ENCODE results near the gene OPA1.

DNA sequence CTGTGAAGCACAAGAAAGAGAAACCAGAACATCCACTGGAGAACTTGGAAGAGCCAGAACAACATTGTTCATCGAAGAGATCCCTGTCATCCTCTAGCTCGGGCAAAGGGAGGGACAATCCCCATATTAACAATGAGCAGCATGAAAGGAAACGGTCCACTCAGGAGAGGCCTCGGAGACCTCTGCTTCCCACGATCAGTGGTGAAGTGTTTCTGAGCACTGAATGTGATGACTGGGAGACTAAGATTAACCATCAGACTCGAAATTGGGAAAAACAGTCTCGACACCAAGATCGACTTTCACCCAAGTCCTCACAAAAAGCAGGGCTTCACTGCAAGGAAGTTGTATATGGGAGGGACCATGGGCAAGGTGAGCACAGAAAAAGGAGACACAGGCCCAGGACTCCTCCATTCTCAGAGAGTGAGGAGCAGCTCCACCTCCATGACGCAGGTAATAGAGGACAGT lies 44.8 kb upstream of the UTS2B start:
- PRO-cap: no peak
- RAMPAGE, long total RNA, 4 experiments: no peak in any of the 4 experiments

DNA sequence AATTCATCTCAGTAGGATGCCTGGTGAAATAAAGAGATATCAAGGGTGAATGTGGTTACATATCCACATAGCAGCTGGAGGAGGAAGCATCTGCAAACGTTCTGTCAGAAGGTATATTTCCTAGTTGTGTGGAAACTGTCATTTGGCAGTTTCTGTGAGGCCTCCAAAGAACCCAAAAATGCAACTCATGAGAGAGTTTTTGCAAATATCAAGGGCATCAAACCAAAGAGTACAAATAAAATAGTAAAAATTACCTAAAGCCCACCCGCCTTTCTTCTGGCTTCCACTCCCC lies 547.7 kb downstream of the PYDC2 start:
- PRO-cap: no peak
- RAMPAGE, long total RNA, 4 experiments: no peak in any of the 4 experiments

- PRO-cap: no peak
- RAMPAGE, long total RNA, 4 experiments: no peak in any of the 4 experiments
Observed at GRCh38 chr3:192063364-192063977, 602.5 kb downstream of the PYDC2 start.

- PRO-cap: no peak
- RAMPAGE, long total RNA, 4 experiments: no peak in any of the 4 experiments
Observed at GRCh38 chr3:192303210-192303651, 424.1 kb downstream of the FGF12 start.

DNA sequence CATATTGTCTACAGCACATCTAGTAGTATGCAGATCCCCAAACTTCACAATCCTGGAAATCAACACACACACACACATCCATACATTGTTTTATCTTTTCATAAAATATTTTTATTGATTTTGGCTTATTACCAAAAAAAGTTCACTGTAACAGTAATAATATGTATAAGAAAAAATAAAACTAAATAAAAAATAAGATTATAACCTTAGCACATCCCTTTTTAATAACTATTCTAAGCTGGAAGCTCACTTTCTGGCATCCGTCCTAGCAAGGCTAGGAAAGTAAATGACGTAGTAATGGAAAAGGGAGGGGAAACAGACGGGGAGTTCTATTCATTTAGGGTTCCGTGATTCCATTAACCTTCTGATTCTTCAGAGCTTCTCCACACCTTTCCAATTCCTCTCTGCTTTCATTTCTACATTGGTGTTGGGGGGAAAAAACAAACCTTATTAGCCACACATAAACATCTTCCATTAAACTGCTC lies 156.6 kb downstream of the FGF12 start:
- PRO-cap: no peak
- RAMPAGE, long total RNA, 4 experiments: no peak in any of the 4 experiments

DNA sequence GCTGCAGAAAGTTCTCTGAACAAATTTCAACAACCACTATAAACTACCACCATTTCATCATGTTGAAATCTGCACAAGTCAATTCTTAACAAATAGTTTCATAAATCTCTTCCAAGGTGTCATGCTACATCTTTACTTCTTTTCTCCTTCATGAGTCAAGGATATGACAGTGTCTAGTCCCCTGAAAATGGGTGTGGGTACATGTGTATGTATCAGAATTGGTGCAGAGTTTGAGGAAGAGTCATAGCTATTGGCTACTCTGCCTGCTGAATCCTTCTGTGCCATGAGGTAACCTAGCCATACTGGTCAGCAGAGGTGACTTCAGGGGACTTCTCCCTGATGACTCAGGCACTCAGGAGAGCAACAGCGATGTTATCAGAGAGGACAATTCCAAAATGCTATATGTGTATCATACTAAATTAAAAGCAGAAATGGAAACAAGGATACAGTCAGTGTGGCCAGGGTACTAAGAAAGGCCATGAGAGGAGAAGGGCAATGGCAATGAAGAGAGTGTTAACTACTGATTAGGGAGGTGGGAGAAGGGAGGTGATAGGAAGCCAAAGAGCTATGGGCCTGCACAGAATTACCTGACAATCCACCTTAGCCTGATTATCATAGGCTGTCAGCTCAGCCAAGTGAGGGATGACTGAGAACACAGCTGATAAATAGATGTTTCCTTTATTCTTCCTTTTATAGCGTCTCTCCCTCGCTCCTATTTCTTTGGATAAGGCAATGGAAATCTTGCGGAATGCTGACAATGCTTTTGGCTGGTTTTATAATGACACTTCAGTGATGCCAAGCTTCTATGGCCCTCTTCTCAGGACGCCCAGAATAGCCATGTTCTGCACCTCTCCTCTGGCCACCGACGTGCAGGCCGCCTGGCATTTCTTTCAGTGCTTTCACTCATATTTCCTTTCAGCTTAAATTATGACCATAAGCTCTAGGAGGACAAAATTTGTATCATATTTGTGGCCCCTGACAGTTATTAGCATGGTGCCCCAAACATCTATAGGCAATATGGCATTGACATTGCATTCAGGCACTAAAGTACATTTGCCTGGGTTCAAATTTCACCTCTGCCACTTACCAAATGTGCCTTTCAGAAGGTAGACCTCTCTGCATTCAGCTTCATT lies 90.6 kb downstream of the FGF12 start:
- PRO-cap: no peak
- RAMPAGE, long total RNA, 4 experiments: no peak in any of the 4 experiments

DNA sequence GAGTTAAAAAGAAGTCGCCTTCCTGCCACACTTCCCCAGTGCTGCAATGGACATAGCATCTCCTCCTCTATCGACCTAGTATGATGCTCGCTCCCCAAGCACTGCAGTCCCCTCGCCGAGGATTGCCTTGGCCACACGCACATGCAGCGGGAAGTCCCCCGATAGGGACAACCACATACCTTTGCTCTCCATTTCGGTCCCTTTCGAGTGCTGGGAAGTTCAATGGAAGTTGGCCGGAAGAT lies 418 bp downstream of the FGF12 start:
- PRO-cap: no peak
- RAMPAGE, long total RNA, 4 experiments: no peak in any of the 4 experiments

DNA sequence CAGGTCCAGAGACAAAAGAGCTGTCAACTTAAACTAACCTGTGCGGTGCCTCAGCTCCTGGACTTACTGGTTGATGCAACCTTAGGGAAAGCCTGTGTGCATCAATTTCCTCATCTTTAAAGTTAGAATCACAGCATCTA lies 2.1 kb downstream of the ATP13A4 start:
- PRO-cap: no peak
- RAMPAGE, long total RNA, 4 experiments: no peak in any of the 4 experiments

DNA sequence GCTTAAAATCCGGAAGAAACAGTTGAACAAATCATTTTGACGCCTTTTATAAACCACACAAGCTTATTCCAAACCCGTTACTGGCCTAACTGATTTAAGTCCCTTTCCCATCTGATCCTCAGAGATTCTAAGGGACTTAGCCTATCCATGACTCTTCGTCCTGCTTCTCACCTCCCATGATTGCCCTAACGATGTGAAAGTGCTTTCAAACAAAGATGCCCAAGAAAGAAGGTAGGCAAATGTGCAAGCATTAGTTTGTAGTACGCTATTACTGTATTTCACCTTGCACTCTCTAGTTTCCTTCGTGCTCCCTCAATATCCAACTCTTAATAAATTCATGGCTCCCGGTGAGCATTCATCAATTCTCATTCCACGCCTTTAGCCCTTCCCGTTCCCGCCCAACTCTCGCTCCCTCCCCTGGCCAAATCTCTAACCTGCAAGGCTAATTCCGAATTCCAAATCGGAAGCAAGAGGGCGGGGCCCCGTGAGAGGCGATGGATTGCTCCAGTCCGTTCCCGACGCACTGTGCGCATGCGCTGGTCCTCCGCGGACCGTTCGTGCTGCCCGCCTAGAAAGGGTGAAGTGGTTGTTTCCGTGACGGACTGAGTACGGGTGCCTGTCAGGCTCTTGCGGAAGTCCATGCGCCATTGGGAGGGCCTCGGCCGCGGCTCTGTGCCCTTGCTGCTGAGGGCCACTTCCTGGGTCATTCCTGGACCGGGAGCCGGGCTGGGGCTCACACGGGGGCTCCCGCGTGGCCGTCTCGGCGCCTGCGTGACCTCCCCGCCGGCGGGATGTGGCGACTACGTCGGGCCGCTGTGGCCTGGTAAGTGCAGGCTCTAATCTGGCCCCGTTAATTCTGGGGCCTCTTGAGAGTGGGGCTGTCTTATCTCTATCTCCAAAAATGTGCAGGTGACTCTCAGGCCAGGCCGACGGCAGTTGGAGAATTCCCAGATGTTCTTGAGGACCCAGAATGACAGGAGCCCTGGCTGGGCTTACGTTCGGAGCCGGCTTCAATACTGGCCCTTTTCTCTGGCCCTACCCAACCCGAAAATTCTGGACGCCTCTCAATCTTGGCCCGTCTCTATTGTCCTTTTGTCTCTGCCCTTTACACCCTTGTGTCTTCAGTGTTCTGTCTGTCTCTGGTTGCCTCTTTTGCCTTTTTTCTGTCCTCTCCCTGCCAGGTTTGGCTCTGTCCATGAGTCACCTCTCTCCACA lies at the start of gene OPA1:
TSS of gene OPA1 (plus strand) at position 622 of the 1,215 bp plus-strand sequence.
- PRO-cap: bidirectional peak, plus-strand start at position 633 of the sequence, minus-strand start at position 431 of the sequence
- RAMPAGE, long total RNA, 4 experiments: start-site peak on the plus strand in 4 of 4 experiments, centred at positions 651 to 672 of the sequence, 501 to 1,071 reads per replicate; start-site peak on the minus strand in 2 of 4 experiments, centred at position 529 of the sequence, 5 to 6 reads per replicate

DNA sequence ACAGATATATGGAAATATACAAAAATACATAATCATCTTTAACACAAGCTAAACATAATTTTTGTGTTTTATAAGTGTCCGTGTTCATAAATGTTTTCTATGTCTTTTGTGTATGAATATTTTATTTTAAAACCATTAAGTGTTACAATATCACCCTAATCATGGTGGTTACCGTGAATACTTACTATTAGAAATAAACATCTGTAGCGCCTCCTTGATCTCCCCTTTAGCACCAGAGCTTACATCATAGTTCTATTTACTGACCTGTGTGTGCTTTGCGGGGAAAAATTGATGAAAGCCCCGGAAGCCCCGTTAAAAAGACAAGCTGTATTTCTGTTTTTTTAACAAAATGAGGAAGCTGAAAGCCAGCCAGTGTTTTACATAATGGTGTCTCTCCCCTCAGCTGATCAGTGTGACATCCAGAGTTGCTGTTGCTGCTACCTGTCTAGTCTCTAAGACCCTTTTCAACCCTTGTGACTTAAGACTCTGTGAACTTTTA lies 100.7 kb downstream of the OPA1 start:
- PRO-cap: no peak
- RAMPAGE, long total RNA, 4 experiments: no peak in any of the 4 experiments

DNA sequence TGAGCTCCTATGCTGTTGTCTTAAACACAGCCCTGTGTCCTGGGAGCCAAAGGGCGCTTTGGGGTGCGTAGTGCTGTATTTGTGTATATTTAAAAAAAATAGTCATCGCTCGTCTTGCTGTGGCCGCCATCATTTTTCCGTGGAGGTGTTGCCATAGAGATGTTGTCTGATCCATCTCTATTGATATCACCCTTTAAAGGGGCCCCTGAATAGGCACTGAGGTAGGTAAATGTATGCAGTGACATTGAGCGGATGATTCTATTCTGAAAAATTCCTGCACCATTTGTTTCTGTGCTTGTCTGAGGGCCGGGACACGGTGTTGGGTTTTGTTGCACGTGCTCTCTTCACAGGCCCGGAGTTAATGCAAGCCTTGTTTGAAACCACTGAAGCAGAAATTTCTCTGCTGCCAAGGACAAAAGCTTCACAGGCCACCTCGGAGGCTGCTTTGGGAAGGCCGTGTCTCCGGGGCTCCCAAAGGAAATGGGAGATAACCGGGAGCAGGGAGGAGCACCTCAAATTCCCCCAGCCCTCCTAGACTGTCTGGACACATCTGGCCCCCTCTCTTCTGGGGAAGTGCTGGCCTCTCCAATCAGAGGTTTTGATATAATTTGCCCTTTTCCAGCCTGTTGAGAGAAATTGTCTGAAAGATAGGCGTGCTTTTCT lies 179.3 kb downstream of the OPA1 start:
- PRO-cap: no peak
- RAMPAGE, long total RNA, 4 experiments: no peak in any of the 4 experiments

DNA sequence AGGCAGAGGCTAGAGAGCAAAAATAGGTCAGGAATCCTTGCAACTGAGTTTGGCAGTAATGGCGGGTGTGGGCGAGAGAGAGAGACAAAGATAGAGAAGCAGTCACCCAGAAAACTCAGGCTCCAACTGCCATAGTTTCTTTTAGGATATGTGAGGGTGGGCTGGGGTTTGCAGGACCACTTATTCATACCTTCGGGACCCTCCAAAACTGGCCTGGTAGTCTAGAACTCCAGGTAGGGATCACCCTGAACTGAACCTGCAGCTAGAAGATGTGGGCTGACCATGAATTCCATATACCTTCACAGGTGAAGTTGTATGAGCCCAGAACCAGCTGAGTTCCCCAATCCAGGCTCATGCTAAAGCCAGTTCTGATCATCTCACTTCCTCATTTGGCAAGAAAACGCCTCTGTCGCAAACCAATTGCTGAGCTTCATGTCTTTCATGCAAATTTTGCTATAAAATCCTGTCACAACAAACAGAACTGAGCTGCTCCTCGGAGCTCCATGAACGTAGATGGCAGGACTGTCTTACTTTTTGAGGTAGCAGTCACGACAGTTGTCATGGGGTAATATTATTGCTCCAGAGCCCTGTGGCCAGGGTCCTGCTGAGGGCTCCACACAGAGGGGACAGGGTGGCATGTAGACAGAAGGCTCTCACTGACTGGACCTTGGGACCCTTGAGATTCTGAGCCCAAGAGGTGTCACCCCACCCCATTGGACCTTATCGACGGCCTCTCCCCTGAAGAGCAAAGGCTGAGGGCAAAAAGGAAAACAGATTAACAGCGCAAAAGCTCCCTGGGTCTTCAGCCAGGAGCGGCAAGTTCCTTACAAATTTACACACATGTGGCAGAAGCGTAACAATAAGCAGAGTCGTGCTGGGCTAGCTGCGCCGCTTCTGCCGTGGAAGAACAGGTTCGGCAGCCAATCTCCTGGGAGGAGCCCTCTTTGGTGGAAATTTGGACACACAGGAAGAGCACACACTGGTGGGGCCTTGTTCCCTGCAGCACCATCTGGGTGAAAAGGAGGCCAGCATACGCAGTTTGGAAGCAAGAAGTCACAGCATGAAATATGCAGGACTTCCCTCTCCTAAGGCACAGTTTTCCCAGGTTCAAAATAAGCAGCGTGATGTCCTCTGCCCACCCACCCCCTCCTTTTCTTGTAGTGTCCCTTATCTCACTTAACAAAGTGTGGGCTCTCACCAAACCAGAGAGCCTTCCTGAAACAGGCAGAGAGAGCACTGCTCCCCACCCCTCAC lies 249.2 kb downstream of the OPA1 start:
- PRO-cap: no peak
- RAMPAGE, long total RNA, 4 experiments: no peak in any of the 4 experiments

- PRO-cap: no peak
- RAMPAGE, long total RNA, 4 experiments: no peak in any of the 4 experiments
Observed at GRCh38 chr3:193885687-193886277, 250.2 kb upstream of the HES1 start.

DNA sequence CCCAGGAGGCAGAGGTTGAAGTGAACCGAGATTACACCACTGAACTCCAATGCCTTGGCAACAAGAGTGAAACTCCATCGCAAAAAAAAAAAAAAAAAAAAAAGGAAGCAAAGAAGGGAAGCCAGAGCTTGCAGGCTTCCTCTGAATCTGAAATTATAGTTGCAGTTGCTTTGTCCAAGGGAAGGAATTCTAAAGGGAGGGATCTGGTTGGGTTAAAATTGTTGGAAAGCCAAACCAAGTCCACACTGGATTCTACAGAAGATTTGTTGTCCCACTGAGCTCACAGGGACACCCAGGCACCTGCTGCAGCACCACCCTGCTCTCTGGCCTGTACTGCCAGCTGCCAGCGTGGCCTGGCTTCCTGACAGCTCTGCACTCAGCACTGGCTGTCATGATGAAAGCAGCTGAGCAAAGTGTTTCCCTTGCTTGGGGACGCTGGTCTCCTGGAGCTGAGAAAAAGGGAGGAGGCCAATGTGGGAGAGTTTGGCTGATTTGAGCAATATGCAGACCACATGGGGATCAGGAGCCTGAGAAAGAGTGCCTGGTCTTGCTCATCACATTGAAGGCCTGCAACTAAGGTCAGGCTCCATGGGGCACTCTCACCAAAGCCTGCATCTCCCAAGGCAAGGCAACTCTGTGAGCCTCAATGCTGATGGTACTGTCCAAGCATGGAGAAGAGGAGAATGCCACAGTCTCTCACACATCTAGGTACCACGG lies 88.7 kb upstream of the HES1 start:
- PRO-cap: no peak
- RAMPAGE, long total RNA, 4 experiments: no peak in any of the 4 experiments

- PRO-cap: no peak
- RAMPAGE, long total RNA, 4 experiments: no peak in any of the 4 experiments
Observed at GRCh38 chr3:194075755-194076384, 60.1 kb upstream of the HES1 start.

DNA sequence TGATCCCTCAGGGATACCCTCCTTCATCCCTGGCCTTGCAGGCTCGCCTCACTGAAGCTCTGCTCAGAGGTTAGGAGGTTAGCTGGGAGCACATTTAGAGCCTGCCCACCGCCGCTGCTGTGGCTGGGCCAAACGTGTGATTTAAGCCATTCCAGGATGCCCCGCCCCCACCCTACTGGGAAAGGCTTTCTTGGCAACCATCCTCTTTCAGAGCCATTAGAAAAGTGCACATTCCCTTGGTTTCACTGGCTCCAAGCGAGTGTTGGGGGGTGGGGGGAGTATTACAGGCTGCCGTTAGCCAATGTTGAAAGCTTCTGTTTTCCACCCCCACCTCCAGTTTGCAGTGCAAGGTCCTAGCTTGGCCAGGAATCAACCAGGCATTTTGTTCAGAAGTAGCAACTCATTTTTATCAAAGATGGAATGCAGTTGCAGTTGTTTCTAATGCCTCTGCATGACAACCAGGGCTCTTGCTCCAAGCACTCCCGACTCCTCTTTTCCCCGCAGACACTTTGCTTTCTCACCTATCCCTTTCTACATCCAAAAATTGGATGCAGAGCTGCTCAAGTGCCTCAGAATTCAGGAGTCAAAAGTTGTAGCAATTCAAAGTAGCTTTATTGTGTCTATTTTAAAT lies 6.2 kb upstream of the HES1 start:
- PRO-cap: no peak
- RAMPAGE, long total RNA, 4 experiments: no peak in any of the 4 experiments

DNA sequence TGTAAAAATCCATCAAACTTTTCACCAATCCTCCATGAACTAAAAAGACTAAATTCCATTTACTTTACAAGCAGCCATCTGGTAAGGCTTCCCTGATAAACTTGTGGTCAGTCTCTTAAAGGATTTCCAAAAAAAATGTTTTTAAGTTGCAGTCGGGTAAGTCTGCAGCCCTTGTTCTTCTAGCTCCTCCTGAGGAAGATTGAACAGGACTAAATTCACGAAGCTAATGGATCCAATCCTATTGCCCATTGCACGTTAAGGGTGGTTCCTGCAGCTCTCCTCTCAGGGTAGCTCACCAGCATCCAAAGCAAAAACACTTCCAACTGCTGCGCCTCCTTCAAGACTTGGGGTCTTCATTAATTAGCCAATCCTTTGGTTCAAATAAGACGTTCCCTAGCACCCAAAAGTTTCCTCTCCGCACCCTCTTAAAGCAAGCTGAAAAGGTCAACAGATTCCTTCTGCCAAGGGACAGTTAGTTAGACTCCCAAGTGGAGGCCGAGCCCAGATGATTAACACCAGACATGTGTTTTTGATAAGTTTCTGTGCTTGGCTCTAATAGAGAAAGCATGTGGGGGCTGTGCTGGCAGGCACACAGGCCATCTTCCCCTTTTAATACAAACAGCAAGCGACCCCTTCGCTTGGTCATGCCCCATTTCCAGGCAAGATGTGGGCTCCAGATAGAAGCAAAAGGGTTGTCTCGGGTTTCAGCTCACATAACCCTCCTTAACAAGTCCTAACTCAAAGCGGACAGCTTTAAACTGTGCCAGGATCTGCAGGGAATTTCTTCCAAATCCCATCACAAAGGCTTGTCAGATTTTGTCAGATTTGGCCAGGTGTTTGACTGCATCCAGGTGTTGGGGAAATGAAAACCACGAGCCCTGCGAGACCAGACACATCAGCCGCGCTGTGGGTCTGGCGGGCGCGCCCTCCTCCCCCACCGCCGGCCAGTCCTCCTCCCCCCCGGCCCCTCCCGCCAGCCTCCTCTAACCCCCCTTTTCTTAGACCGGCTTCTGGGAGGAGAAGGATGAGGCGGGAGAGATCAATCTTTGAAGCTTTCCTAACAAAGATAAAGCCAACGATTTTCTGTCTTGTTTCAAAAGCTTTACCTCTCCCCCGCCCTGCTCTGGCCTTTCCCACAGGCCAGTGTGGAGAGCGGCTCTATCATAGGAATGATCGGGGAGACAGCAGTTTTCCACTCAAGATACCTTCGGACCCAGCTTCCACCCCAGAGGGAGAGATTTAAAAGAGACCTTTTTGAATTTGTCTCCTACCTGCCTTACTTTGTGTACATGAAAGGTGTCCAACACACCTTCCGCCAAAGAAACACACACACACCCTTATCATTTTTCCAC lies 3.2 kb downstream of the HES1 start:
- PRO-cap: no peak
- RAMPAGE, long total RNA, 4 experiments: no peak in any of the 4 experiments

DNA sequence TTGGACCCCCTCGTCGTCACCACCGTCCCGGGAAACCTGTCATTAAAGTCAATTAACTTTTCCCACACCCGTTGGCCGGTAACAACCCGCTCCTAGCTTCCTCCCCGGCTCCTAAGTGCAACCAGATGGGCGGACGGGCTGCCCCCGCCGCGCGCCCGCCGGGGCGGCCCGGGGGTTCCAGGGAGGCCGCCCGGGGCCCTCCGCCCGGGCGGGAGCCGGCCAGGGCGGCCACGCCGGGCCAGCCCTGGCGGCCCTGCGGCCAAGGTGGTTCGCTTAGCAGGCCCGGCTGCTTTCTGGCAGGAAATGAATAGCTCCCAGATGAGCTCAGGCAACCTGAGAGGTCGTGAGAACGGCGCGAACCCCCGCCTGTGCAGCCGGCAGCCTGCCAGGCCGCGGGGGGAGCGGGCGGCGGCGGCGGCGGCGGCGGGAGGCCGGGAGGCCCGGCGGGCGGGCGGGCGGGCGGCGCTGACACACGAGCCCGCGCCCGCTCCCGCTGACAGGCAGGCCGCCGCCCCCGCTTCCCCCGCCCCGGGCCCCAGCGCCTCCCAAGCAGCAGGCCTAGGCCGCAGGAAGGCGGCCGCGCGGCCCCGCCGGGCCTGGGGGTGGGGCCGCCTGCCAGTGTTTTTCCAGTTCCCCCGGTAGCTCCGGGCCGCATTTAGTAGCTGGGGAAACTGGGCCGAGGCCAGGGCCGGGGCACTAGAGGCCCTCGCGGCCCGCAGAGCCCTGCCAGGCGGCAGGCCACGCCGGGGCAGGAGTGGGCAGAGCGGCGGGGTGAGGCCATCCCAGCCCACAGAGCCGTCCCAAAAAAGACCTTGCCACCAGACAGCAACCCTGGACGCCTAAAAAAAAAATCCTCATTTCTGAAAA lies 5.4 kb downstream of the HES1 start:
- PRO-cap: bidirectional peak, plus-strand start at position 548 of the sequence, minus-strand start at position 295 of the sequence
- RAMPAGE, long total RNA, 4 experiments: no peak in any of the 4 experiments

DNA sequence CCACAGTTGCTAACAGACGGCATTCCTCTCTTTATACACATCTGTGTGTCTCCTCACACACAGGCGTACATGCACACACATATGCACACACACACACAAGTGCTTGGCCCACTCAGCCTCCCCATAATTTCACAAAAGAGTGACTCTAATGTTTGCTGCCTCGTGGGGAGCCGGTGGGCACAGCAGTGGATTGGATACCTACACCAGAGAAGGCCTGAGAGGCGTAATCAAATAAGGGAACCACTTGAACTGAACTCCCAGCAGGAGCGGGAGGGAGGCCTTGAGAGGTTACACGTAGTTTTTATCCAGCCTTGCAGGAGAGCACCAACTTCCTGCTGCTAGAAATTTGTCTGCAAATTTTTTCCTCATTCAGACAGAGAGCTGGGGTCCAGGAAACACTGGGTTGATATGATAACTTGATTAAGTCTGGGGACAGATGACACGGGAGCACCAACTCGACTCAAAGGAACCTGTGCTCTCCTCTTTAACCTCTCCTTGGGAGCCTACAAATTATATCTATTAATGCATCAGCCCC lies 69.7 kb downstream of the HES1 start:
- PRO-cap: no peak
- RAMPAGE, long total RNA, 4 experiments: no peak in any of the 4 experiments

DNA sequence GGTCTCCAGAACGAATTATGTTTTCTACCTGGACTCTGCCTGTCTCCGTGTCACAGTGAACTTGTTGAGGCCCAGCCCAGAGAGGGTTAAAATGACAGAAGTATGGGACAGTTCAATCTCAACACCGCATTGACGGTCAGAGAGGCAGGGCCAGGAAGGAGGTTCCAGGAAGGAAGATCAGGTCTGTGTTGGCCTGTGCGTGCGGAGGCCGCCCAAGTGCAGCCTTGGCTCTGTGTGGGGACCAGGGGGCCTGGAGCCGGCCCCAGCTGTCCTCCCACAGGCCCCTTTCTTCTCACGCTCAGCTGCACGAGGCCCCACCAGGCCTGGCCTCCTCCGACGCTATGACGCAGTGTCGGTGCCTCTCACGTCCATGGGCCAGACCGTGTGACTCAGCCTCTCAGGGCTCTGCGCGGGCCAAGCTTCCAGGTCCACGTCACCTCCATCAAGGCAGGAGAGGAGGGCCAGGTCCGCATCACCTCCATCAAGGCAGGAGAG lies 83.3 kb downstream of the CPN2 start:
- PRO-cap: no peak
- RAMPAGE, long total RNA, 4 experiments: no peak in any of the 4 experiments

All from sigmoid colon (tissue), 4 donors.